Measurements from ENCODE around the genes GJC2, IBA57, RNF187 and RAB4A.

GRCh38 chr1:228082849-228083849 lies 641 bp downstream of the ARF1 start:
- RAMPAGE, long total RNA = no peak
- RRBS = 3% methylated on average over 24 of the region's 93 CpGs
PRO-cap:
- standard = bidirectional peak, plus-strand start at chr1:228083025, minus-strand start at chr1:228083061; bidirectional peak, plus-strand start at chr1:228083628, minus-strand start at chr1:228083564
- CoPRO, capped RNA only, 2 experiments = no peak in any of the 2 experiments
- CoPRO, capped and uncapped RNA, 2 experiments = no peak in any of the 2 experiments
- CoPRO, uncapped RNA only, 2 experiments = no peak in any of the 2 experiments
CAGE:
- cytosol, long polyA plus RNA = no peak
- long polyA plus RNA = no peak
- nucleolus, long total RNA = no peak
- nucleus, long polyA plus RNA = no peak

GRCh38 chr1:228097501-228097827 lies 5.7 kb downstream of the C1orf35 start:
- RAMPAGE, long total RNA = no peak
- RRBS = 93% methylated on average over 6 of the region's 14 CpGs
PRO-cap:
- standard = no peak
- CoPRO, capped RNA only, 2 experiments = no peak in any of the 2 experiments
- CoPRO, capped and uncapped RNA, 2 experiments = no peak in any of the 2 experiments
- CoPRO, uncapped RNA only, 2 experiments = no peak in any of the 2 experiments
CAGE:
- cytosol, long polyA plus RNA = no peak
- long polyA plus RNA = no peak
- nucleolus, long total RNA = no peak
- nucleus, long polyA plus RNA = no peak

GRCh38 chr1:228109578-228110594 lies 787 bp upstream of the MRPL55 start:
- RAMPAGE, long total RNA = no peak
- RRBS = 4% methylated on average over 3 of the region's 29 CpGs
PRO-cap:
- standard = no peak
- CoPRO, capped RNA only, 2 experiments = no peak in any of the 2 experiments
- CoPRO, capped and uncapped RNA, 2 experiments = no peak in any of the 2 experiments
- CoPRO, uncapped RNA only, 2 experiments = no peak in any of the 2 experiments
CAGE:
- cytosol, long polyA plus RNA = no peak
- long polyA plus RNA = no peak
- nucleolus, long total RNA = no peak
- nucleus, long polyA plus RNA = no peak

DNA sequence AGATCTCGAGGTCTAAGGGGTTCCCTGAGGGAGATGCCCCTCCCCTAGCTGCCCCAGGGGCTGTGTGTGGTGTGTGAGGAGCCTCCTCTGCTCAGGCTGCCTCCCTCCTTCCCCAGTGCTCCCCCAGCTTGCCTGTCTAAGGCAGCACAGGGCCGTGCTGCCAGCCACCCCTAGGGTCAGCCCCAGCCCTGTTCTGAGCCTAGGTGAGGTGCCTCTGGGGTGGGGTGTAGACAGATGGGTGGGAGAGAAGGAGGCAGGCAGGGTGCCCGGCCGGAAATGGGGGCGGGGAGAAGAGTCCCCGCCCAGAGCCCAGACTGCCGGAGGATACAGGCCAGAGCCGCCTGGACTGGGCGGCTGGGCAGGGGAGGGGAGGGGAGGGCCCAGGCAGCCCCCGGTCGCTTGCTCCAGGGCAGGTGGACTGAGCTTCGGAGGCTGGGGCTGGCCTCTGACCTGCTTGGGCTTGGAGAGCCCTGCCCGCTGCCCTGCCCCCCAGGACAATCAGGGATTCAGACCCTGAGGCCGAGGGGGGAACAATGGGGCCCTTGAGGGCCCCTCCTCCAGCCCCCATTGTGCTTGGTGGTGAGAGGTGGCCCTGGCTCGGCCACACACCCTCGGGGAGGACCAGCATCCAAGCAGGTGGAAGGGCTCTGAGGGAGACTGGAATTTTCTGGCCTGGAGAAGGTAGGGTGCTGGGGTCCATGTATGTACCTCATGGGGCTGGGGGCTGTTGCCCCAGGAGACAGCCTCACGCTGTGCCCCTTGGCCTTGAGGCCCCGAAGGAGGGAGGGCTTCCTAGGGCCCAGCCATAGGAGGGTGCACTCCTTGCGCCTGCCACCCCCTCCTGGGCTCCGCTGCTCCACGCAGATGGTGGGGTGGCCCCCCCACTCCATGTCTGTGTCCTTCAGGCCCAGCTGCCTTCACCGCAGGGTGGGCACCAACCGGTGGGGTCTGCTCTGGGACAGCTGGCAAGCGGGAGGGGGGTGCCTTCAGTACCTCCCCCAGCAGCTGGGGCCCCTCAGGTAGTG lies at the start of gene GJC2:
GJC2 (plus strand) TSS at position 604 of the 1,025 bp plus-strand sequence.
- RAMPAGE, long total RNA = no peak
- RRBS = 30% methylated on average over 7 of the region's 24 CpGs
PRO-cap:
- standard = no peak
- CoPRO, capped RNA only, 2 experiments = no peak in any of the 2 experiments
- CoPRO, capped and uncapped RNA, 2 experiments = no peak in any of the 2 experiments
- CoPRO, uncapped RNA only, 2 experiments = no peak in any of the 2 experiments
CAGE:
- cytosol, long polyA plus RNA = no peak
- long polyA plus RNA = no peak
- nucleolus, long total RNA = no peak
- nucleus, long polyA plus RNA = no peak

- RAMPAGE, long total RNA = no peak
- RRBS = 3% methylated on average over 28 of the region's 111 CpGs
PRO-cap:
- standard = bidirectional peak, plus-strand start at chr1:228165804, minus-strand start at chr1:228165480; bidirectional peak, plus-strand start at chr1:228166201, minus-strand start at chr1:228165949
- CoPRO, capped RNA only, 2 experiments = peak in 2 of 2 experiments; most common plus-strand start chr1:228165804 (in 2); most common minus-strand start chr1:228165480 (in 2)
- CoPRO, capped and uncapped RNA, 2 experiments = peak in 2 of 2 experiments; most common plus-strand start chr1:228165804 (in 2); most common minus-strand start chr1:228165998 (in 2)
- CoPRO, uncapped RNA only, 2 experiments = peak in 2 of 2 experiments; most common plus-strand start chr1:228165804 (in 1); most common minus-strand start chr1:228165487 (in 1)
CAGE:
- cytosol, long polyA plus RNA = no peak
- long polyA plus RNA = no peak
- nucleolus, long total RNA = no peak
- nucleus, long polyA plus RNA = no peak
These were observed at the start of gene IBA57 for GRCh38 chr1:228165205-228166368. Gene IBA57 (plus strand): TSS chr1:228165804.

DNA sequence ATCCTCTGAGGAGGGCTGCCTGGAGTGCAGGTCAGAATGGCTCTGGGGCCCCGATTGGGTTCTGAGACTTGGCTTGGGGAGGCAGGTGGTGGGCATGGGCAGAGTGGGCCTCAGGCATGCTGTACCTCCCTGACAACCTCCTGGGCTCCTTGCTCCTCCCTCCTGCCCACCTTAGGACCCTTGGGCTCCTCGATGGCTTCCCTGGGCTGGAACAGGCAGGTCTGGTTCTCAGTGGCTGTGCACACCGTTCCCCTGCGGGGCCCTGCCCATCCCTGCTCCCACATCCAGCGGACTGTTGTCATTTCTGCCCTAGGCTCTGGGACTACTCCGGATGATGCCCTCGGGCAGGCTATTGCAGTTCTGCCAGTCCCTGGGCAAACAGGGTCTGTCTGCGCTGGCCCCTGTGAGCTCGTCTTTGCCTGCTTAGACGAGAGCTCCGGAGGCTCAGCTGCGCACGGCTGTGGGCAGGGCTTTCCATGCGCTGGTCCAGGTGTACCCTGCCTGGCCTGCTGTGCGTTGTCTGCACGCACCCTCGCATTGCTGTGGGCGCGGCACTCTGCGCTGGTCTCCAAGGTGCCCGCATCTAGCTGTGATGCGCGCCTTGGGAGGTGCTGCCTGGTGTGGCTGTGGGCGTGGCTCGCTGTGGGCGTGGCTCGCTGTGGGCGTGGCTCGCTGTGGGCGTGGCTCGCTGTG lies 8.0 kb downstream of the IBA57 start:
- RAMPAGE, long total RNA = no peak
- RRBS = no CpG with 5 or more reads among the region's 31 CpGs
PRO-cap:
- standard = no peak
- CoPRO, capped RNA only, 2 experiments = no peak in any of the 2 experiments
- CoPRO, capped and uncapped RNA, 2 experiments = no peak in any of the 2 experiments
- CoPRO, uncapped RNA only, 2 experiments = no peak in any of the 2 experiments
CAGE:
- cytosol, long polyA plus RNA = no peak
- long polyA plus RNA = no peak
- nucleolus, long total RNA = no peak
- nucleus, long polyA plus RNA = no peak

- RAMPAGE, long total RNA = no peak
- RRBS = no CpG with 5 or more reads among the region's 56 CpGs
PRO-cap:
- standard = unidirectional peak, plus-strand start at chr1:228174570
- CoPRO, capped RNA only, 2 experiments = peak in 2 of 2 experiments; most common plus-strand start chr1:228174542 (in 2)
- CoPRO, capped and uncapped RNA, 2 experiments = peak in 1 of 2 experiments; most common plus-strand start chr1:228174570 (in 1)
- CoPRO, uncapped RNA only, 2 experiments = no peak in any of the 2 experiments
CAGE:
- cytosol, long polyA plus RNA = no peak
- long polyA plus RNA = no peak
- nucleolus, long total RNA = no peak
- nucleus, long polyA plus RNA = no peak
These were observed 8.8 kb downstream of the IBA57 start for GRCh38 chr1:228174273-228174912.

GRCh38 chr1:228191621-228192152 lies 16.2 kb upstream of the OBSCN start:
- RAMPAGE, long total RNA = no peak
- RRBS = no CpG with 5 or more reads among the region's 10 CpGs
PRO-cap:
- standard = no peak
- CoPRO, capped RNA only, 2 experiments = no peak in any of the 2 experiments
- CoPRO, capped and uncapped RNA, 2 experiments = no peak in any of the 2 experiments
- CoPRO, uncapped RNA only, 2 experiments = no peak in any of the 2 experiments
CAGE:
- cytosol, long polyA plus RNA = no peak
- long polyA plus RNA = no peak
- nucleolus, long total RNA = no peak
- nucleus, long polyA plus RNA = no peak

DNA sequence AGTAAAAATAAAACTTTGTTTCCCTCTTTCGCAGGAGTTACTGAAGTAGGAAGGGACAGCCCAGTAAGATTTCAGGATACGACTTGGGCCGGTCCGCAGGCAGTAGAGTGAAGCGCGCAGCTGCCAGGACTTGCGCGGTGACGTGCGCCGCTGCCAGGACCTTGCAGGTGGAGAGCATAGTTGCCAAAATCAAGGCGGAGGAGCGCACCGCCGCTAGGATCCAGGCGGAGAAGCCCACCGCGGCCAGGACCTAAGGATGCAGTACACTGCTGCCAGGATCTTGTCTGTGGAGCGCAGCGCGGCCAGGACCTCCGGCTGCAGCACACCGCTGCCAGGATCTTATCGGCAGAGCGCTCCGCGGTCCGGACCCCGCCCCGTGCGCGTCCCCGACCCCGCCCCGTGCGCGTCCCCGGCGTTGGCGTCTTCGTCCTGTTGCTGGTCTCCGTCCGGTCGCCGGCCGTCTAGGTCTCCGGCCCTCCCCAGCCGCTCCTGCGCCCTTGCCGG lies at the start of gene RNF187:
RNF187 (plus strand) TSS at position 415 of the 504 bp plus-strand sequence.
- RAMPAGE, long total RNA = no peak
- RRBS = 2% methylated on average over 23 of the region's 50 CpGs
PRO-cap:
- standard = bidirectional peak, plus-strand start at position 415 of the sequence, minus-strand start at position 341 of the sequence
- CoPRO, capped RNA only, 2 experiments = peak in 2 of 2 experiments; most common plus-strand start position 427 of the sequence (in 2); most common minus-strand start position 104 of the sequence (in 1)
- CoPRO, capped and uncapped RNA, 2 experiments = peak in 2 of 2 experiments; most common plus-strand start position 427 of the sequence (in 2); most common minus-strand start position 109 of the sequence (in 1)
- CoPRO, uncapped RNA only, 2 experiments = peak in 2 of 2 experiments; most common plus-strand start position 427 of the sequence (in 1); most common minus-strand start position 122 of the sequence (in 1)
CAGE:
- cytosol, long polyA plus RNA = start-site peak on the plus strand centred at position 422 of the sequence, 55 bp wide, 1,618 and 1,172 reads in 2 replicates
- long polyA plus RNA = start-site peak on the plus strand centred at position 424 of the sequence, 18 bp wide, 600 and 465 reads in 2 replicates
- nucleolus, long total RNA = no peak
- nucleus, long polyA plus RNA = start-site peak on the plus strand centred at position 428 of the sequence, 10 bp wide, 403 and 161 reads in 2 replicates

- RAMPAGE, long total RNA = no peak
- RRBS = 35% methylated on average over 8 of the region's 54 CpGs
PRO-cap:
- standard = unidirectional peak, plus-strand start at chr1:228635598
- CoPRO, capped RNA only, 2 experiments = no peak in any of the 2 experiments
- CoPRO, capped and uncapped RNA, 2 experiments = no peak in any of the 2 experiments
- CoPRO, uncapped RNA only, 2 experiments = no peak in any of the 2 experiments
CAGE:
- cytosol, long polyA plus RNA = no peak
- long polyA plus RNA = no peak
- nucleolus, long total RNA = no peak
- nucleus, long polyA plus RNA = no peak
These were observed 99.9 kb upstream of the RHOU start for GRCh38 chr1:228635239-228635905.

DNA sequence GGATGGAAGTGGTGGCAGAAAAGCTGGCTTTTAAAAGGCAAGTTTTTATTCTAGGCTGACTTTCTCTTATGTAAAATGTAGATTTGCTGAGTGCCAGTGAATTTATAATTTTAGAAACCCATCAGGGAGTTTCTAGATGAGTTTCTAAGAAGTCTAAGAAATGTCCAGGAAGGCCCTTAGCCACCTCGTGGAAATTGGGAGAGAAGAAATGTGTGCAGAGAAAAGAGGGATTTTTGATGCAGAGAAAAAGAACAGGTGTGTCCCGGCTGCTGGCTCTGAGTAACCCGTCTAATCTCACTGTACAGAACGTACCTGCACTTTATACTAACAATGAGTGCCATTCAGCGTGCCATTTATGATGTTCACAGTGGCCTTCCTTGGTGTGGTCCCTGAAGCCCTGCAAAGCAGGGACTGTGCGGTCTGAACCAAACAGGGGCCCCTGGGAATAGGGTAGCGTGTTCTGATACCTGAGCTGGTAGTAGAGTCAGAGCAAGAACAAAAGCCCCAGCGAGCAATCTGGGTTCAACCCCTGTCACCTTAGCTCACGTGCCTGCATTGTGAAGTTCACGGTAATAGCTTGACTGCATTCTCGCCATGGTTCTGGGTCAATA lies 125.5 kb downstream of the RHOU start:
- RAMPAGE, long total RNA = no peak
- RRBS = no CpG with 5 or more reads among the region's 11 CpGs
PRO-cap:
- standard = no peak
- CoPRO, capped RNA only, 2 experiments = no peak in any of the 2 experiments
- CoPRO, capped and uncapped RNA, 2 experiments = no peak in any of the 2 experiments
- CoPRO, uncapped RNA only, 2 experiments = no peak in any of the 2 experiments
CAGE:
- cytosol, long polyA plus RNA = no peak
- long polyA plus RNA = no peak
- nucleolus, long total RNA = no peak
- nucleus, long polyA plus RNA = no peak

GRCh38 chr1:228930508-228931182 lies 195.4 kb downstream of the RHOU start:
- RAMPAGE, long total RNA = no peak
- RRBS = no CpG with 5 or more reads among the region's 12 CpGs
PRO-cap:
- standard = no peak
- CoPRO, capped RNA only, 2 experiments = no peak in any of the 2 experiments
- CoPRO, capped and uncapped RNA, 2 experiments = no peak in any of the 2 experiments
- CoPRO, uncapped RNA only, 2 experiments = no peak in any of the 2 experiments
CAGE:
- cytosol, long polyA plus RNA = no peak
- long polyA plus RNA = no peak
- nucleolus, long total RNA = no peak
- nucleus, long polyA plus RNA = no peak

DNA sequence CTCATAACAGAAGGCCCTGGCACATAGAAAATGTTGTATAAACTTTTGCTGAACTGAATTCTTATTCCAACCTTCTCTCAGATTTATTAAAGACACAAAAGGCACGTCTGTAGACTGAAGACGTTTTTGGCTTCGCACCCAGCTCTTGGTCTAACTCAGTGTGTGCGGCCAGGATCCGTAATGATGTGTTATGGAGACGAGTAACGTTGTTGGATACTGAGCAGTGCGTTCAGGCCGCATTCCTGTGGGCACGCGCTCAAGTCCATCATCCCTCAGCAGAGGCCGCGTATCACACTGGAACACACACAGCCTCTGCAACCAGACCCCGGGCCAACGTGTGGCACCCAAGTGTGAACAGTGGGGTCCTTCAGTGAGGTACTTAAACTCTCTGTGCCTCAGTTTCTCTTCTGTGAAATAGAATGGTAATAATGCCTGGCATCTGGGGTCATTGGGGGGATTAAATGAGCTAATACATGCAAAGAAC lies 154.7 kb upstream of the RAB4A start:
- RAMPAGE, long total RNA = no peak
- RRBS = no CpG with 5 or more reads among the region's 15 CpGs
PRO-cap:
- standard = no peak
- CoPRO, capped RNA only, 2 experiments = no peak in any of the 2 experiments
- CoPRO, capped and uncapped RNA, 2 experiments = no peak in any of the 2 experiments
- CoPRO, uncapped RNA only, 2 experiments = no peak in any of the 2 experiments
CAGE:
- cytosol, long polyA plus RNA = no peak
- long polyA plus RNA = no peak
- nucleolus, long total RNA = no peak
- nucleus, long polyA plus RNA = no peak

DNA sequence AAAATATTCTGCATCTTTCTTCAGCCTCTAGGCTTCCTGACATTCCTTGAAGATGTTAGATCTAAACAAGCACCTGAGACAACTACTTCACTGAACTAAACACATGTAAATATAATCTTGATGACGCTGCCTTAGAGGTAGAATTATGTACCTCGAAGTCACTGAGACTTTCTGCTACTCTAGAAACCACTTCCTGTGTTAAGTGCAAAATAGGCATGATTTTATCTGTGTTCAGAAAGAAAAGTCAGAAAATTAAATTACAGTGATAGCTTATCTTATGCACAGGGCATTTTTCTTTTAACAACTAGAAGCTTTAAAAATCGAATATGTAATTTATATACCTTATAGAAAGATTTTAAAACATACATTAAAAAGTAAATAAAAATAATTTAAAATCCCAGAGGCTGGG lies 17.3 kb upstream of the RAB4A start:
- RAMPAGE, long total RNA = no peak
- RRBS = no CpG with 5 or more reads among the region's 3 CpGs
PRO-cap:
- standard = no peak
- CoPRO, capped RNA only, 2 experiments = no peak in any of the 2 experiments
- CoPRO, capped and uncapped RNA, 2 experiments = no peak in any of the 2 experiments
- CoPRO, uncapped RNA only, 2 experiments = no peak in any of the 2 experiments
CAGE:
- cytosol, long polyA plus RNA = no peak
- long polyA plus RNA = no peak
- nucleolus, long total RNA = no peak
- nucleus, long polyA plus RNA = no peak

DNA sequence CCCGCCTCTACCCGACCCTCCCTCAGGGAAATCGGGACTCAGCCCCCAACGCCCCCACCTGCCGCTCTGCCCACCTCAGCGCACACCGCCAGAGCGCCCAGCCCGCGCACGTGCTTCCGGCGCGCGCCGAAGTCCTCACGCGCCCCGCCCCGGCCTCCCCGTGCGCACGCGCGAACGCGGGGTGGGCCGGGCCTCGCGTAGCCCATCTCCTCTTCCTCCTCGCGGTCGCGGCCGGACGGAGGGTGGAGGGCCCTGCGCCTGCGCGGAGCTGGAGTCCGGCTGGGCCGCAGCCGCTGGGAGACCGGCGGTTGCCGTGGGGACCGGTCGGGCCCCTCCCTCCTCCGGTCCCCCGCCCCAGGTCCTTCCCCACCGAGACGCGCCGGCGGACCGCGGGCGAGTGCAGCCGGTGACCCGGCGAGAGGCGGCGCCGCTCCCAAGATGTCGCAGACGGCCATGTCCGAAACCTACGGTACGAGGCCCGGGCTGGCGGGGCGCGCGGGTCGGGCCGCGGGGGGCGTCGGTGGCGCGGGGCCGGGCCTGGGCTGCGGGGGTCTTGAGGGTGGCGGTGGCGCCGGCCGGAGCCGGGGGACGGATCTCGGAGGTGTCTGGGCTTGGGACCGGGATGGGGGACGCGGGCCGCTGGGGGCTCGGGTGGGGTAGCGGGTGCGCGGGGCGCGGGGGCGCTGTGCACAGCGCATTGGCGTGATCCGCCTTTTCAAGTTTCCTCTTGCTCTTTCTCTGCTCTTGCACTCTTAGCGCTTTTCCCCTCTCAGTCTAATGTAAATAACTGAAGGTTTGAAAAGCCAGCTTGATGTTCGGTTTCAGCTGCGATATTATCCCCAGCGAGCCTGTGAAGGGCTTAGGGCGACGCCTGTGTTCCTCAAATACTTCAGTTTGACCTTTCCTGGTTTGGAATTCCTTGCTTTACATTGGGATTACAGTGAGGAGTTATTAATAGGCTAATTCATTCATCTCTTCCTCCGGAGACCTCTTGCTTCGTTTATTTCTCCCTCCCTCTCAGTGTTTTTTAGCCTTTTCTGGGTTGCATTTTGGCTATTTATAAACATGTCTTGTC lies at the start of gene RAB4A:
RAB4A (plus strand) TSS at position 210 of the 1,075 bp plus-strand sequence.
- RAMPAGE, long total RNA = start-site peak on the minus strand centred at position 140 of the sequence, 24 bp wide, 98 and 73 reads in 2 replicates; start-site peak on the plus strand centred at position 374 of the sequence, 81 bp wide, 168 and 265 reads in 2 replicates
- RRBS = 3% methylated on average over 54 of the region's 111 CpGs
PRO-cap:
- standard = bidirectional peak, plus-strand start at position 271 of the sequence, minus-strand start at position 112 of the sequence; bidirectional peak, plus-strand start at position 718 of the sequence, minus-strand start at position 717 of the sequence
- CoPRO, capped RNA only, 2 experiments = peak in 2 of 2 experiments; most common plus-strand start position 271 of the sequence (in 2); most common minus-strand start position 136 of the sequence (in 2)
- CoPRO, capped and uncapped RNA, 2 experiments = peak in 2 of 2 experiments; most common plus-strand start position 238 of the sequence (in 1); most common minus-strand start position 136 of the sequence (in 2)
- CoPRO, uncapped RNA only, 2 experiments = peak in 2 of 2 experiments; most common plus-strand start position 210 of the sequence (in 1); most common minus-strand start position 76 of the sequence (in 1)
CAGE:
- cytosol, long polyA plus RNA = start-site peak on the minus strand centred at position 101 of the sequence, 35 bp wide, 155 and 62 reads in 2 replicates
- long polyA plus RNA = start-site peak on the minus strand centred at position 113 of the sequence, 18 bp wide, 60 and 60 reads in 2 replicates
- nucleolus, long total RNA = no peak
- nucleus, long polyA plus RNA = start-site peak on the minus strand centred at position 124 of the sequence, 36 bp wide, 285 and 403 reads in 2 replicates

GRCh38 chr1:229370375-229371069 lies 27.7 kb upstream of the CCSAP start:
- RAMPAGE, long total RNA = no peak
- RRBS = 0% methylated on average over 2 of the region's 11 CpGs
PRO-cap:
- standard = no peak
- CoPRO, capped RNA only, 2 experiments = no peak in any of the 2 experiments
- CoPRO, capped and uncapped RNA, 2 experiments = no peak in any of the 2 experiments
- CoPRO, uncapped RNA only, 2 experiments = no peak in any of the 2 experiments
CAGE:
- cytosol, long polyA plus RNA = no peak
- long polyA plus RNA = no peak
- nucleolus, long total RNA = no peak
- nucleus, long polyA plus RNA = no peak

GRCh38 chr1:229410687-229411587 lies 23.0 kb downstream of the ACTA1 start:
- RAMPAGE, long total RNA = no peak
- RRBS = no CpG with 5 or more reads among the region's 16 CpGs
PRO-cap:
- standard = no peak
- CoPRO, capped RNA only, 2 experiments = no peak in any of the 2 experiments
- CoPRO, capped and uncapped RNA, 2 experiments = no peak in any of the 2 experiments
- CoPRO, uncapped RNA only, 2 experiments = no peak in any of the 2 experiments
CAGE:
- cytosol, long polyA plus RNA = no peak
- long polyA plus RNA = no peak
- nucleolus, long total RNA = no peak
- nucleus, long polyA plus RNA = no peak

Data from K562 (cell line).